Sciatic nerve (tissue), 1 donor: ENCODE data around the genes KIF19, GPR142, CD300C, FDXR and OTOP3.

DNA sequence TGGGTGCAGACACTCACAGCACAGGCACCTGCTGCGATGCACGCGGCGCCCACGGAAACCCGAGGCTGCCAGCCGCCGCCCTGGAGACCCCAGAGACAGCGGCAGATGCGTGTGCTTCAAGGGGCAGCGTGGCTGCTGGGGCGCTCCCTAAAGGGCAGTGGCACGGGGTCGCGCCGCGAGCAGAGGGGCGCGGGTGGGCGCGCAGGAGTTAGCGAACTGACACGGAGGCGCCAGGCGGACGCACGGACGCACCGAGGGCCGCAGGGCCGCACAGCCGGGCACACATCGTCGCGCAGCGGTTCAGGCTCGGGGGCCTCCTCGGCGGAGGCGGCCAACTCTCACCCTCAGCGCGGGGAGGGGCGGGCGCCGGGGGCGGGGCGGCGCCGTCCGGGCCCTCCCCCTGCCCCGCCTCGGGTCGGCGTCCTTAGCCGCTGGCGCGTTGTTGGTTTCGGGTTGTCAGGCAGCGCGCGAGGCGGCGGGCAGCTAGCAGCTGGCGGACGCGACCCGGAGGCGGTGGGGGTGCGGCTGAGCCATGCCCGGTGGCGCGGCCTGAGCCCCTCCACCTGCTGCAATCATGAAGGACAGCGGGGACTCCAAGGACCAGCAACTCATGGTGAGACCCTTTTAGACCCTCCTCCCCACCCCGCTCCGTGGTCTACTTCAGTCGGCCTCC is at the start of gene KIF19:
KIF19 (plus strand) TSS at position 451 of the 673 bp plus-strand sequence.
- PRO-cap: bidirectional peak, plus-strand start at position 459 of the sequence, minus-strand start at position 320 of the sequence

- PRO-cap: no peak
Measured at GRCh38 chr17:74367200-74367715, at the start of gene GPR142. GPR142 (plus strand) TSS chr17:74367506.

GRCh38 chr17:74430061-74430389 is 1.9 kb upstream of the GPRC5C start:
- PRO-cap: bidirectional peak, plus-strand start at chr17:74430351, minus-strand start at chr17:74430250

DNA sequence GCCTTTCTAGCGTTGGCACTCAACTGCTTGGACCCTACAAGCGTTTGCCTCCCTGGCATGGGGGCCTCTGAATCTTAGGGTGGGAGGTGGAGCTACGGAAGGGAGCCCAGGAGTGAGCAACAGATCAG is 1.6 kb upstream of the GPRC5C start:
- PRO-cap: no peak

- PRO-cap: unidirectional peak, minus-strand start at chr17:74433252; bidirectional peak, plus-strand start at chr17:74434077, minus-strand start at chr17:74433997
Measured at GRCh38 chr17:74432980-74434241, 1.5 kb downstream of the GPRC5C start.

GRCh38 chr17:74436273-74436821 is 4.5 kb downstream of the GPRC5C start:
- PRO-cap: no peak

GRCh38 chr17:74439722-74440866 is 8.2 kb downstream of the GPRC5C start:
- PRO-cap: no peak

DNA sequence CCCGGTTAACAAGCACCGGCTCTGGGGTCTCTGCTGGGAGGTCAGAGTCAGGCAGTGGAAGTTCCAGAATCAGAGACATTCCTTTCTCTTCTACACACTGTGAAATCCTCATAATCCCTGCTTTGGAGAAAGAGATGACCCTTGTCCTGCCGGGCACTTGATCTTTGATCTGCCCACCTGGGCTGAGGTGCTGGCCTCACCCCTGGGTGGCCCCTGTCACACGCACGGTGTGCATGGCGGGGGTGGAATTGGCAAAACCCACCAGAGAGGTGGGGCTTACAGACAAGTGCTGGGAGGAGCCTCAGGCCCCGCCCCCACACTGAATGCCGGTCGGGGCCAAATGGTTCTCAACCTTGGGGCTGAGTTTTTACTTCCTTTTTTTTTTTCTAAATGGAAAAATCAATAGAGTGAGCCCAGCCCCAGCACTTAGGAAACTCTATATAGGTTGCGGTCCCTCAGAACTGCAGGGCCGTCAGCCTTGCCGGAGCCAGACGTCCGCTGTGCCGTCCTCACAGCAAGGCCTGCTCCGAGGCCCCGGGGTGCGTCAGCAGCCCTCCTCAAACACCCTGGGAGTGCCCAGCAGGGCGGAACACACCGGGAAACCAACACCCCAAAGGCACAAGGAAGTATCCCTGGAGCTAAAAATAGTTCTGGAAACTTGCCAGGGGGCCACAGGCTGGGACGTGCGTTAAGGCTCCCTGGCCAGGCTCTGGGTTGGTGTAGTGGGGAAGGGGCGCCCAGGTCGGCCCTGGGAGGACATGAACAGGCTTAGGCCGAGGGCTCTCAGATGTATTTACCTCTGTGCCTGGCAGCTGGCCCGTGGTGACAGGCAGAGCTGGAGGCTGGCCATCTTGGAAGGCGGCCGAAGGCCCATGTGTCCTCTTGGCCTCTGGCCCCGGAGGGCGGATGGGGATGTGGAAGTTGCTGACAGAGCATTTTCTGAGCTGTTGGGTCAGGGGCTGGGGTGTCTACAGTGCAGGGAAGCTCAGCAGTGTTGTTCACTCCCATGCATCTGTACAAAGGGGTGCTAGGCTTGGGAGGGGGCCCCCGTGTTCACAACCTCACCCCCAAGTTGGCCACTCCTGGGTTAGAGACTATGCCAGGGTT is 11.1 kb downstream of the GPRC5C start:
- PRO-cap: unidirectional peak, plus-strand start at position 317 of the sequence; bidirectional peak, plus-strand start at position 458 of the sequence, minus-strand start at position 574 of the sequence; unidirectional peak, minus-strand start at position 904 of the sequence

GRCh38 chr17:74532057-74532766 is 937 bp upstream of the CD300LB start:
- PRO-cap: bidirectional peak, plus-strand start at chr17:74532442, minus-strand start at chr17:74532192

DNA sequence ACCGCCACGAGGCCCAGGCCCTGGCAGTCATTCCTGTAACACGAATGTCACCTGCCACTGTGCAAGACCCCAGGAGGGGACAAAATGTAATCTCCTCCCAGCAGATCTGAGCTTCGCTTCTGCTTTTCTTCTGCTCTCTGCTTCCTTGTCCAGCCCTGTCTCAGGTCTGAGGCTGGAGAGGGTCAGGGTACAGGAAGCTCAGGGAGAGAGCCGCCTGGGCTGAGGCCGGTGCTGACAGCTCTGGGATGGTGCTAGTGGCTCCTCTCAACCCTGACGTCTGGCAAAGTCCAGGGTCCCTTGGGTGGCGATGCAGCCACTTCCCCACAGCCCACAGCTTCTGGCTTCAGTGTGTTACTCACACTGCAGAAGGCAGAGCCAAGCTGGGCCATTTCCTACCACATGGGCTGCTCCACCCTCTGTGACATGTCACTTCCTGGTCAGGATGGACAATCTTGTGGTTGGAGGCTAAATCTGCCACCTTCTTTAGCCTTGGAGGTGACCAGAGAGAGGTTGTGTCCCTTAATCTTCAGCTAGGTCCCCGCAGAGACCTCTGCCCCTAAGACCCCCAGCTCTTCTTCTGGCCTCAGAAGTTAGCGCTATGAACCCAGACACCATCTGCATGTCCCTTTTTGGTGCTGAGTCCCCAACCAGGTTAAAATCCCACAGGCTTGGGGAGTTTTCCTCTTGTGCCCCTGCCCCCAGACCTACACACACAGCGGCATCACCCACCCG is at the start of gene CD300C:
CD300C (minus strand) TSS at position 364 of the 732 bp plus-strand sequence.
- PRO-cap: bidirectional peak, plus-strand start at position 163 of the sequence, minus-strand start at position 121 of the sequence; bidirectional peak, plus-strand start at position 449 of the sequence, minus-strand start at position 339 of the sequence

DNA sequence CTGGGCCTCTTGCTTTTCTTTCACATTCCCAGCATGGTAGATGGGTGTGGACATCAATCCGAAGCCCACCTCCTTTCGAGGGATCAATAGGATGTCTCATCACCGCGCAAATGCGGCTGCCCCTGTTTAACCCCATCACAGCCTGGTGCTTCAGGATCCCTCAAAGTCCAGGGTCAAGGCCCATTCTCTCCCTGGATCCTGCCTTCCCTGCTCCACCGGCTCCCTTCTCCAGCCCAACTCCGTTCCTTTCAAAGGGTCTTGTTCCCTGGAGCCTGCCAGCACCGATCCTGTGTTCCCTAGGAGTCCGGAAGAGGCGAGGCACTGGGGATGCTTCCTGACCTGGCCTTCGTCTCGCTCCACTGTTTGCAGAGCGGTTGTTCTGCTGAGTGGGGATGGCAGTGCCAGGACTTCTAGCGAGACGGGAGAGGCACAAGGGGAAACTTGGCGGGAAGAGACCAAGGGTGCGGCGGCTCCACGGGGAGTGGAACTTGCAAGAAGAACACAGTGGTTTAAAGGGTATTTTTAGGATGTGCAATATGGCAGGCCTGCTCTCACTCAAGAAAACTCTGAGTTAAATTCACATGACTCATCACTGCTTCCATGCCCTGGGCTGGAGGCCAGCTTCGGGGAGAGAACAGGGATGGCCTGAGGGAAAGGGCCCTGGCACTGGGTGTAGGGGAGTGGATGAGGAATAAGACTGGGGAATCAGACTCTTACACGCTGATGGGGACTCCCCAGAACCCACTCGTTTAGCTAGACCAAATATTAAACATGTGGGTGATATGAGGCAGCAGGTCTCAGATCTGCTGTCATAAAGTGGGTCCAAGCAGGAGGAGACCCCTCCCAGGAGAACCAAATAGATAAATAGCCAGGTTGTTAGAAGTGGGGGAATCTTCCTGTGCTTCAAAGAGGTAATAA is 13.2 kb upstream of the CD300LD start:
- PRO-cap: no peak

- PRO-cap: unidirectional peak, plus-strand start at chr17:74622198
Measured at GRCh38 chr17:74621951-74622273, 1.6 kb downstream of the CD300E start.

- PRO-cap: no peak
Measured at GRCh38 chr17:74737418-74738758, 832 bp downstream of the RAB37 start.

- PRO-cap: no peak
Measured at GRCh38 chr17:74757555-74758774, 9.5 kb downstream of the NHERF1 start.

GRCh38 chr17:74759482-74760449 is 11.3 kb downstream of the NHERF1 start:
- PRO-cap: no peak

- PRO-cap: no peak
Measured at GRCh38 chr17:74763231-74763828, 12.8 kb downstream of the NAT9 start.

- PRO-cap: unidirectional peak, minus-strand start at chr17:74872974; bidirectional peak, plus-strand start at chr17:74873428, minus-strand start at chr17:74873112; unidirectional peak, plus-strand start at chr17:74873476
Measured at GRCh38 chr17:74872814-74873851, at the start of gene FDXR. FDXR (minus strand) TSS chr17:74872994.

GRCh38 chr17:74922640-74923044 is 413 bp downstream of the USH1G start:
- PRO-cap: no peak

GRCh38 chr17:74924465-74924777 is 348 bp downstream of the OTOP2 start:
- PRO-cap: no peak

GRCh38 chr17:74935369-74936136 is at the start of gene OTOP3:
OTOP3 (plus strand) TSS chr17:74935898.
- PRO-cap: no peak